ENCODE measurements around the gene BBLN.

DNA sequence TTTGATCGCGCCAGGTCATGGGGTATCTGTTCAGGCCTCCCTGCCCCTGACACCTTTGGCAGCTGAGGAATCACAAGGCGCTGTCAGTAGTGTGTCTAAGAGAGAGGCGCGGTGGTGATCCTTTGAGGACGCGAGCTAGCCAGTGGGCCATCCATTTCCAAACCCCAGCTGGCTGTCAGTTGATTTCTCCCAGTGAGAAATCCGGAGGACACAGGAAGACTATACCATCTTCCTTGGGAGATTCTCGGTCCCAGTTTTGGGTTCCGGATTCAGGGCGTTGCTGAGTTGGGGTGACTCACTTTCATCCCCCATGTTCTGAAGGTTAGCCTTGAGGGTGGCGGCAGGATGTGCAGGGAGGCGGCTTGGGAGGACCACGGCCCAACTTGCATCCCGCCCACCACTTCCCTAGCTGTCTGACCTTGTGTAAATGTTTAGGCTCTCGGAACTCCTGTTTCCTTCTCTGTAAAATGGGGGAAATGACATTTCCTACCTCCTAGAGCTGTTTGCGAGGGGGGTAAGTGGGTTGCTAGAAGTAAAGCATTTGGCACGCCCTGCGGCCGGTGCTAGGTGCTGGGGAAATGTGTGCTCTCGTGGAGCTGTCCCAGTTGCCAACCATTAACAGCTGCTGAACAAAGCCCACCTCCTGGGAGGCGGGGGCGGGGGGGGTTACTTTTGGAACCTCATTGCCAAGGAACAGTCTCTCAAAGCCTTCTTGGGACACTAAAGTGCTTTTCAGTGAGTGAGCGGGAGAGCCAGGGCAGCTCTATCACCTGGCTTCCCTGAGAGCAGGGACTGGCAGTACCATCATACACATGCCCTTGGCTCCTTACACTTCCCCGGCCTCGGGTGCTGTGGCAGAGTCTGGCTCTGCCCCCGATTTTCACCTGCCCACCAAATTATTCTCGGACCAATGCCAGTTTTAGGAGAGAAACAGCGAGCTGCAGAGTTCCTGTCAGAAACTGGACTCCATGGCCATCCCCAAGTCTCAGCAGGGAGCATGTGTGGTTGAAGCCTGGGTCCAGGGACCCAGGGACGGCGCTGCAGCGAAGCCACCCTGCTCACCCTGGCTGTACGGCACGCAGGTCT is 27.5 kb downstream of the PTGES2 start:
- PRO-cap: no peak

- PRO-cap: no peak
These were observed 25.9 kb downstream of the PTGES2 start for GRCh38 chr9:128101584-128102156.

- PRO-cap: no peak
These were observed 23.4 kb downstream of the PTGES2 start for GRCh38 chr9:128103925-128104734.

GRCh38 chr9:128108063-128108957 is 19.2 kb downstream of the PTGES2 start:
- PRO-cap: no peak

DNA sequence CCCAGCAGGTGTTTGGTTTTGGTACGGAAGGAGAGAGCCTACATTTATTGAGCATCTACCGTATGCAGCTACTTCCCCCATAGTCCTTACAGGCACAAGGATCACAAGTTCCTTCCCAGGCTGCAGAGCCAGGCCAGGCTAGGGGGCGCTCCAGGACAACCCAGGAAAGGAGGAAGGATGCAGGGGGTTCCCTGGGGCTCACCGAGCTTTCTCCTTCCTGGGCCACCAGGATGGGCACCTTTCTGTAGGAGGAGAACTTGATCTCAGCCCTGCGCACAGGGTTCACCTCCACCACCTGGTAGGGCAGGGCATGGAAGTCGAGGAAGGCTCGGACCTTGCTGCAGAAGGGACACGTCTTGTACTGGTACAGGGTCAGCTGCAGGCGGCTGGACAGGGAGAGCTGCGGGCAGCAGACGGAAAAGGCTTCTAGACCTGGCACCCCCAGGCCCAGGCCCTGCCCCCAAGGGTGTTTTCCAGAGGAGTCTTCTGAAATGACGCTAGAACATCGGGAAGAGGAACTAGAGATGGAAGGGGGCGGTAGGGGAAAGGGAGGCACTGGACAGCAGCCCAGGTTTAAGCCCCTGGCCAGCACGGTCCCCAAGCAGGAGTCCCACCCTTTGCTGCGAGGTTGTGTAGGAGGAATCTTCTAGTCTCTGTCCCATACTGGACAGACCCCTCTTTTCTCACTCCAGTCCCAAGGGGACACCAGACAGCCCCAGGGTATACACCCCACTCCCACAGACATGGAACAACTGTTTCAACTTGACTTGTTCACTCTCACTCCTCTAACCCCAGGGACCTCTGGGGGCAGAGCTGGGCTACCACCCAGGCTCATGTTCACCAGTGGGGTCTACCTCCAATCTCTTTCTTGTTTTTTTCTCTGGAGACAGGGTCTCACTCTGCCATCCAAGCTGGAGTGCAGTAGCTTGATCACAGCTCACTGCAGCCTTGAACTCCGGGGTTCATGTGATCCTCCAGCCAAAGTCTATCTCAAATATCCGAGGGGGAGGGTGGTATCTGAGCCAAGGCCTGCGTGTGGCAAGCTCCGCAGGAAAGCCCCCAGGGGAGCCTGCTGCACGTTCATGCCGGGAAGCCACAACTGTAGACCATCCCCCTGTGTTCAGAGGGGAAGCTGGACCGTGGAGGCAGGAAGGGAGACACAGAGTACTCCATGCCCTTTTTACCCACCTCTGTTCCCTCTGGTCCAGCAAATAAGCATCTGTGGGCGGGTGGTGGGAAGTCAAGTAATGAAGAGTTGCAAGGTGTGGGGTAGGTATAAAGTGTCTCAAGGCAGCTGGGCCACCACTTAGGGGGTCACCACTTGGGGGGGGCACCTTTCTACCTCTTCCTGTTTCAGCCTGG is 2.0 kb downstream of the PTGES2 start:
- PRO-cap: no peak

- PRO-cap: no peak
These were observed 4.5 kb upstream of the PTGES2 start for GRCh38 chr9:128131876-128132596.

DNA sequence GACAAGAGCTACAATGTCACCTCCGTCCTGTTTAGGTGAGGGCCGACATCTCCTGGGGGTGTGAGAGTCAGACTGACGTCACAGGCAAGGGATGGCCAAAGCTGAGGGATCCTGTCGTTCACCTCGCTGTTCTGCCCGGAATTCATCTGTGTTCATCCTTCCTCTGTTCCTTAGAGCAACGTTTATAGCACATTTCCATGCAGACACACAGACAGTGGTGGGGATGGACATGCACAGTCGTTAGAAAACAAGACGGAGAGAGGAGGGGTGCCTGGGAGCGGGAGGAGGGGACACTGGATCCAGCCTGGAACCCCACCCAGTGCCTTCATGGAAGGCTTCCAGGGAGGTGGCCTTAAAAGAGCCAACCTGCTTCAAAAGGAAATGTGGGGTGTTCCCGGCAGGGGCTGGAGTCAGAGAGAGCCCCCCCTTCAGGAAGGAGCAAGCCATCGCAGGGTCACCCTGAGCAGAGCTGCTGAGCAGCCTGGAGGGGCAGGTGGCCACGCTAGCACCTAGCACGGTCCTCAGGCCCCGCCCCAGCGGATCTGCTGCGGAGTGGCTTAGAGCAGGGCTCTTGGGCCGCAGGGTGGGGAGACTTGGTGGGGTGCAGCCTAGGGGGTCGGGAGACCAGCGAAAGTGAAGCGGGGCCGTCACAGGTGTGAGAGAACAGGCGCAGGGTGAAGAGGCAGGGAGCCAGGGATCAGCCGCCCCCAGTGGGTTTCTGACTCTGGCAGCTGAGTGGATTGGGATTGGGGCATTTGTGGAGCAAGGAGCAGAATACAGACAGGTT is 1.3 kb downstream of the LCN2 start:
- PRO-cap: no peak

- PRO-cap: bidirectional peak, plus-strand start at chr9:128160273, minus-strand start at chr9:128160002
These were observed at the start of gene BBLN for GRCh38 chr9:128159415-128160491. Gene BBLN, plus strand, starts transcription at chr9:128160265.

- PRO-cap: no peak
These were observed 15.1 kb downstream of the CIZ1 start for GRCh38 chr9:128176263-128176765.

GRCh38 chr9:128178685-128179710 is 12.4 kb downstream of the CIZ1 start:
- PRO-cap: no peak

GRCh38 chr9:128190033-128190504 is 1.3 kb downstream of the CIZ1 start:
- PRO-cap: no peak

DNA sequence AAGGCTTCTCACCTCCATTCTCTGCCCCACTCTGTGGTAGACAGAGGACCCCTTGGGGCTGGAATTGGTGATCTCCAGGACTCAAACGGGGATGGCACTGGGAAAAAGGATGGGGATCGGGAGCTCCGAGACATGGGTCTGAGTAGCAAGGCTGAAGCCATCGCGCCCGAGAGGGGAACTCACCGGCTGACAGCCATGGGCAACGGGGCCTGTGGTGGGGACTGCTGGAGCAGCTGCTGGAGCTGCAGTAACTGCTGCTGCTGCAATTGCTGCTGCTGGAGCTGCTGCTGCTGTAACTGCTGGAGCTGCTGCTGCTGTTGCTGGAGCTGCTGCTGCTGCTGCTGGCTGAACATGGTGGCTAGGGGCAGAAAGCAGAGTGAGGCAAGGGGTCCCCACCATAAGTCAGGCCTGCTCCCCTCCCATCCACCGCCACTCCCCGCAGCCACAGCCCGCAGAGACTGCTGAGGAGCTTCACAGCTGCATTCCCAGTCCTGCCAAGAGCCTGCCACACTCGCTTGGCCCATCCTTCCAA is 801 bp downstream of the CIZ1 start:
- PRO-cap: no peak

GRCh38 chr9:128310083-128311341 is 11.7 kb downstream of the TRUB2 start:
- PRO-cap: no peak

GRCh38 chr9:128389612-128390237 is 18.6 kb downstream of the URM1 start:
- PRO-cap: no peak

- PRO-cap: no peak
These were observed 11.8 kb upstream of the CERCAM start for GRCh38 chr9:128408796-128409296.

DNA sequence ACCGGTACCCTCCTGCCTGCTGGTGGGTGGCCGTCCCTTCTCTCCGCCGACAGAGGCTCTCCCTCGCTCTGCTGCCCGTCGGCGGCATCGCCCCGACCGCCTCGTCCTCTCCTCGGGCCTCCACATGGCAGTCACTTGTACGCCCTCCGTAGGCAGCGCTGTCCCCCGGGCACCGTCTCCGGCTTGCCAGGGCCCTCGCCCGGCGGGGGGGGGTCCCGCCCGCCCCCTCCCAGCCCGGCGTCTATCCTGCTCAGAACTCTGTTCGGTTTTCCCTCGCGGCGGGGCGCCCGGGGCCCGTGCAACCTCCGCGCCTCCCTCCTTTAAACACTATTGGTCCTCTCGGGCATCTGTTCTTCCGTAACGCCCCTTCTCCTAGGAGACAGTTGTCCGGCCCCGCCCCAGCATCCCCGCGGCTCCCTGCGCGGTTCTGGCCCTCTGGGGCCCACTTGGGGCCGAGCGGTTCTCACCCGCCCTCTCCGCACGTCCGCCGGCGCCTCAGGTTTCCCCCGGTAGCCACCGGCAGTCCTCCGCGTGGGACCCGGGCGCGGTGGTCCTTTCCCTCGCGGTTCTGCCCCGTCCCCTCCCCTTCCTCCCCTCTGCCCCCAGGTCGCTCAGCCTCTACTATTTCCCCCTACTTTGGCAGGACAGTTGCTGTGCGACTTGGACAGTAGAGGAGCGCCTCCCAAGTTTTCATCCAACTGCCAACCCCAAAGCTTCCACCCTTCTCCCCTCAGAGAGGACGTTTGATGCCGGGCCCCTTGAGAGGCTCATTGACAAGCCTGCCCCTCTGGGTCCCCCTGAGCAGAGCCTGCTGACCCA is 958 bp downstream of the ODF2 start:
- PRO-cap: no peak

- PRO-cap: no peak
These were observed 25.6 kb downstream of the SPTAN1 start for GRCh38 chr9:128577948-128578339.

- PRO-cap: no peak
These were observed 26.6 kb downstream of the DYNC2I2 start for GRCh38 chr9:128629865-128630685.

DNA sequence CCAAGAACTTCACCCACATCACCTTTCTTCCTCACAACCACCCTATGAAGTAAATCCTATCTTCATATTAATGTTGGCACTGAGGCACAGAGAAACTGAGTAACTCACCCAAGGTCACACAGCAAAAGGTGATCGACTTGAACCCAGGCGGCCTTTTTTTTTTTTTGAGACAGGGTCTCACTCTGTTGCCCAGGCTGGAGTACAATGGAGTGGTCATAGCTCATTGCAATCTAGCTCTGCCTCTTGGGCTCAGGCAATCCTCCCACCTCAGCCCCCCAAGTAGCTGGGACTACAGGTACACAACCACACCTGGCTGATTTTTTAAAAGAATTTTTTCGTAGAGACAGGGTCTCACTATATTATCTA is 12.5 kb downstream of the DYNC2I2 start:
- PRO-cap: no peak

DNA sequence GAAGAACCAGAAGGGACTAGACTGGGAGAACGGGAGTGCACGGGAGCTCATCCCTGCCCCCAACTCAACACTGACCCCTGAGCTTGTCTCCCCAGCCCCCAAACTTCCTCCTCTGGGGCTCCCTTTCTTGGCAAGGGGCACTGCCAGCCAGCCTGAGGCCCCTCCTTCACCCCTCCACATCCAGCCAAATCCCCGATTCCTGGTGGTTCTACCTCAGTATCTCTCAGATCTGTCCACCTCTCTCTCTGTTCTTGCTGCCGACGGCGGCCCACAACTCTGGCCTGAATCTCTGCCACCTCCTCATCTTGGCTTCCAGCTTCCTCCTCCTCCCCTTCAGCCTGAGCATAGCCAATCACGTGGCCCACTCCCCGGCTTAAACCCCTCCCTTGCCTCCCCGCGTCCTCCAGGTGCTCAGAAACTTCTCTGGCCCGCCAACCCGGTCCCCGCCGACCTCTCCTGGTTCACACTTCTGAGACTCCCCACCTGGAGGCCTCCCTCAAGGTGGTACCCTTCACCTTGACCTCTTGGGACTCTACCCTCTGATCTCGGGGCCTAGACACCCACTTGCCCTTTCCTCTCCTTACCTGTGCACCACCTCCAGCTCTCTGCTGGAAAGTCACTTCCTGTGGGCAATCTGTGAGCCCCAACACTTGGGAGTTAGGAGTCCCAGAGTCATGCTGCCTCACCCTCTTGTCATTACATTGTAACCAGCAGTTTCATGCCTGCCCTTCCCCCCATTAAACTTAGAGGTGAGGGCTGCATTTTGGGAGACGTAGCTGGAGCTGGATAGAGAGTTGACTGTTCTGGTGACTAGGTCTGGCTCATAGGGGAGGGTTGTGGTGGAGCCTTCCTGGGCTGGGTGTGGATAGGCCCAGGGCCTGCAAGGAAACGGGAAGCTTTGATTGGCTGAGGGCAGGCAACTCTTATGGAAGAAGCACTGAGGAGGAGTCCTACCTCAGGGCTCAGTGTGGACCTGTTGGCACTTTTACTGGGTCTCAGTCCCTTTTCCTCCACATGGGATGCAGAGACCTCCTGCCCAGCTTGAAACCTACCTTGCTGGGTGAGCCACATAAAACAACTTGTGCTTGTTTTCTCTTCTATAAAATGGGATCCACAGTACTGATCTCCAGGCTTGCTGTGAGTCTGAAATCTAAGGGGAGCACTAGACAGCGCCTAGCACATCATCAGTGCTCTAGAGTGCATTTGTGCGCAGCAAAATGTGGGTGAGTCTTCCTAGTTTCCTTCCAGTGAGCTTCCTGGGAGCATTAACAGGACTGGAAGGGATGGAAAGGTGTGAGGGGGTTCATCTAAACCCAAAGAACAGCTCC is 4.4 kb upstream of the SET start:
- PRO-cap: bidirectional peak, plus-strand start at position 414 of the sequence, minus-strand start at position 278 of the sequence

Measured in anterior vena cava (tissue), 1 donor.